Liver (tissue), 9 donors: ENCODE data around the genes GPT2, ITFG1 and HEATR3.

- PRO-cap, 5 experiments: peak in 5 of 5 experiments; most common plus-strand start chr16:46882782 (in 4); most common minus-strand start chr16:46882484 (in 5)
- RAMPAGE, long total RNA, 2 experiments: no peak in any of the 2 experiments
- RRBS: no CpG with 5 or more reads among the region's 15 CpGs
Measured at GRCh38 chr16:46882351-46883173, 1.6 kb upstream of the GPT2 start.

DNA sequence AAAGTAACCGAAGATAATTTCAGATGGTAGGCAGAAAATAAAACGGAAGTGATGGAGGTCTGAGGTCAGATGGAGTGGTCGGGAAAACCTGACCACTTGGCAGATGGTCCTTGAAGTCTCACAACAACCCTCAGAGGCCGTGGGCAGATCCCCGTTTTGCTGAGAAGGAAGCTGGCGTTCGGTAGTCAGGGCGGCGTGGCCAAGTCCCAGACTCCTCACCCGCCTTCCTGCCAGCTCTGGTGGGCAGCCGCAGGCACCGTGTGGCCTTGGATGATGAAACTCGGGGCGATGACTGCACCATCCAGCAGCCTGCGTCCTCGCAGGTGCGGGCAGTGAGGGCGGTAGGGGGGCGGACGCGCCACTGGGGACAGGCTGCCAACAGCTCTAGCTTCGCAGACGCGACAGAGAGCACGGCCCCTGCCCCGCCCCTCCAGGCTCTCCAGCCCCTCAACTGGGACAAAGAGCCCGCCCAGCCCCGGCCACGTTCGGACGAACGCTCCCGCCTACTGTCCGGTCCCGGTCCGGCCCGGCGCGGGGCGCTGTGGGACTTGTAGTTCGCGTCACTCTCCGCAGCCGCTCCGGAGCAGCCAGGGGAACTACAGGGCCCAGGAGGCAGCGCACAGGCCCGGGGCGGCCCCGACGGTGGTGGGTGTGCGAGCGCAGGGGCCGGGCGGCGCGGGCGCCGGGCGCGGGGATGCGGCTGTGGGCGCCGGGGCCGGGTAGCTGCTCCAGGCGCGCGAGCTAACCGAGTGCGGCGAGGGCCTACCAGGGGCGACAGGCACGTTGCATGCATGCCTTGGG lies at the start of gene GPT2:
Gene GPT2 (plus strand): TSS at position 673 of the 801 bp plus-strand sequence.
- PRO-cap, 5 experiments: peak in 5 of 5 experiments; most common plus-strand start position 395 of the sequence (in 4); most common minus-strand start position 453 of the sequence (in 4)
- RAMPAGE, long total RNA, 2 experiments: no peak in any of the 2 experiments
- RRBS: 1% methylated on average over 22 of the region's 72 CpGs

GRCh38 chr16:46885688-46887073 lies 2.0 kb downstream of the GPT2 start:
- PRO-cap, 5 experiments: peak in 4 of 5 experiments; most common plus-strand start chr16:46886202 (in 1); most common minus-strand start chr16:46886128 (in 2)
- RAMPAGE, long total RNA, 2 experiments: no peak in any of the 2 experiments
- RRBS: 11% methylated on average over 2 of the region's 16 CpGs

DNA sequence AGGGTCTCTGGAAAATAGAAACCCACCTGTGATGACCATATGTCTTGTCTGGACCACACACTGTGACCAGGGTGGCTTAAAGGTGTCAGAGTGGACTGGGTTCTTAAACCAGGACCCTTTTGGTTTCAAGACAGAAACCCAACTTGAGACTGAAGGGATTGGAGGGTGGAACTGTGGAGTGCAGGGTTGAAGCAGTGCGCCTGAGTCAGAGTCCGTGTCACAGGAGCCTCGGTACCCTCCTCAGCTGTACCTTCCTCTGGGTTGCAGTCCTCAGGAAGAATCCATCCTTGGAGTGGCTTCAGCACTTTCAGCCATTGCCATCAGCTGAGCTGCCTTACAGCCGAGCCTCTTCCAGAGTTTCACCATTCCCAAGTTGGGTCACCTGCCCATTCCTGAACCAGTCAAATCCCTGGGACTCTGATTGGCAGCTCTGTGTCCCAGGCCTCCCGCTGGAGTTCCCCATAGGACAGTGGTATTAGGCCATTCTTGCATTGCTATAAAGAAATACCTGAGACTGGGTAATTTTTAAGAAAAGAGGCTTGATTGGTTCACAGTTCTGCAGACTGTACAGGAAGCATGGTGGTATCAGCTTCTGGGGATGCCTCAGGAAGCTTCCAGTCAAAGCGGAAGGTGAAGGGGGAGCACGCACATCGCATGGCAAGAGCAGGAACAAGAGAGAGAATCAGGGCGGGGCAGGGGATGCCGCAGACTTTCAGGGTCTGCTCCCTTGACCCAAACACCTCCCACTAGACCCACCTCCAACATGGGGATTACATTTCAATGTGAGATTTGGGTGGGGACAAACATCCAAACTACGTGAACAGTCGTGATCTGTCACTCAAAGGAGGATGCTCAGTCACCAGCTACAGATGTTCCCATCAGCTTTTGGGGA lies 28.1 kb downstream of the GPT2 start:
- PRO-cap, 5 experiments: no peak in any of the 5 experiments
- RAMPAGE, long total RNA, 2 experiments: no peak in any of the 2 experiments
- RRBS: no CpG with 5 or more reads among the region's 12 CpGs

- PRO-cap, 5 experiments: peak in 5 of 5 experiments; most common plus-strand start chr16:47461331 (in 3); most common minus-strand start chr16:47461180 (in 3)
- RAMPAGE, long total RNA, 2 experiments: start-site peak on the minus strand in 2 of 2 experiments, at chr16:47461045-47461227 at its widest, 79 to 1,241 reads per replicate
- RRBS: 2% methylated on average over 32 of the region's 80 CpGs
Measured at GRCh38 chr16:47460663-47461528, at the start of gene ITFG1. Gene ITFG1, minus strand, starts transcription at chr16:47461063.

DNA sequence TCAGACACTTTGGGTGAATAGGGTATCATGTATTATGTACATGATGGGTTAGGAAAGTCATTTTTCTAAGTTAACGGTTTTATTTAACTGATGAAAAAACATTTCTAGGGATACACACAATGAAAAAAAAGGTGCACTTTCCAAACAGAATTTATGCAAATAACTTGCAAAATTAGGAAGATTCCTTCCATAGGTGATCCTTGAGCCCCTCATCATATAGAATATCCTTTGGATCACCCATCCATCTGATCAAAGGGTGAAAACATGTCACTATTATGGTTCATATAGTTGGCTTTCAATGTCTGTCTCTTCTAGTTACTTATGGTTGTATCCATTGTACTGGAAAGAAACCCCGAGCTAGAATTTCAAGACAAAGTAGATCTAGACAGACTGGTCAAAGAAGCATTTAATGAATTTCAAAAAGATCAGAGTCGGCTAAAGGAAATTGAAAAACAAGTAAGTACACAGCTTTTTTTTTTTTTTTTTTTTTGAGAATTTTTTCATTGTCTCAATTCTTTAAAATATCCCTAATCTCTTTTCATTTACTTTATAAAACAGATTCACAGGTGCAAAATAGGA lies 237.1 kb downstream of the PHKB start:
- PRO-cap, 5 experiments: no peak in any of the 5 experiments
- RAMPAGE, long total RNA, 2 experiments: no peak in any of the 2 experiments
- RRBS: no CpG with 5 or more reads among the region's 3 CpGs

DNA sequence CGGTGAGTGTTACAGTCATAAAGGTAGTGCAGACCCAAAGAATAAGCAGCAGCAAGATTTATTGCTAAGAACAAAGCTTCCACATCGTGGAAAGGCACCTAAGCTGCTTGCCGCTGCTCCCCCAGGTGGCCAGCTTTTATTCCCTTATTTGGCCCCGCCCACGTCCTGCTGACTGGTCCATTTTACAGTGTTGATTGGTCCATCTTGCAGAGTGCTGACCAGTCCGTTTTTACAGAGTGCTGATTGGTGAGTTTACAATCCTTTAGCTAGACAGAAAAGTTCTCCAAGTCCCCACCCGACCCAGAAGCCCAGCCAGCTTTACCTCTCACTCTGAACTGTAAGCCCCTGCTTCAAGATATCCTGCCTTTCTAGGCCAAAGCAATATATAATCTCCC lies 227.7 kb downstream of the ABCC12 start:
- PRO-cap, 5 experiments: no peak in any of the 5 experiments
- RAMPAGE, long total RNA, 2 experiments: no peak in any of the 2 experiments
- RRBS: no CpG with 5 or more reads among the region's 7 CpGs

DNA sequence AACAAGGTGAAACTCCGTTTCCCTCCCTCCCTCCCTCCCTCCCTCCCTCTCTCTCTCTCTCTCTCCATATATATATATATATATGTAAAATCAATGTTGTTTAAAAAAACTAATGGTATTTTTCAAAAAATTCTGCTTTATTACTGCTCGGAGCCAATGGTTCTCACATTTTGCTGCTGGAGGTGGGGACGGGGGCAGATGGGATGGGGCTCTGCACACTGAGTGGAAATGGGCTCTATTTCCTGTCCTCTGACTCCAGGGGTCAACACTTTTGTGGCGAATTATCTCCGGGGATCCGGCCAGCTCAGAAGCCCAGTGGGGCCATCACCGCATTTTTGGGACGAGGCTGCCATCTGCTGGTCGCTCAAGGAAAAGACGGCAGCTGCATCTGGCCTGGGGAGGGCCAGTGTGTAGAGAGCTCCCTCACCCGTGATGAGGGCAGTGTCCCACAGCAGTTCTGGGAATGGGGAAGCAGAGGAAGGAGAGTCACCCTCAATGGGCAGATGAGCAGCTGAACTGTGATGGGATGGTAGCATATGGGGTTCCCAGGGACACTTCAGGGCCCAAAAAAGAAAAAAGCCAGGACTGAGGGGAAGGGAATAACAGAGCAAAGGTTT lies 9.0 kb upstream of the ABCC12 start:
- PRO-cap, 5 experiments: peak in 2 of 5 experiments; most common plus-strand start position 454 of the sequence (in 2); most common minus-strand start position 459 of the sequence (in 1)
- RAMPAGE, long total RNA, 2 experiments: no peak in any of the 2 experiments
- RRBS: no CpG with 5 or more reads among the region's 11 CpGs

DNA sequence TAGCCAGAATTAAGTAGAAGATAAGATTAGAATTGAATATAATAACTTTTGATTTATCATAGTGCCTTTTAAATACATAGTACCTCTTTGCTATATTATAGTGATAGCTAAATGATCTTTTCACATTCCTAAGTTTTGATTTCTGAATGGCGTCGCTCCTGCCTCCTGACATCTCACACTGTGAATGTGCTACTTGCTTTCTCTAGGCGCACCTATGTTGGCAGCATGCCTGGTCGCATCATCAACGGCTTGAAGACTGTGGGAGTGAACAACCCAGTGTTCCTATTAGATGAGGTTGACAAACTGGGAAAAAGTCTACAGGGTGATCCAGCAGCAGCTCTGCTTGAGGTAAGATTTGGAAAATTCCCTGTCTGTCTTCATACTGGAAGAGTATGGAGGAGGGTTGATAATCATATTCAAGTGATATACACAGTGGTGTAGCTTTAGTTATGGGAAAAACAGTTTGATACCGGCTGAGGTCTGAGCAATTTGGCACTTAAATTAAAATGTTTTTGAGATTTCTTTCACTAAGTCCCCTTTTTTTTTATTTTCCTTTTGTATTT lies 29.9 kb upstream of the ABCC11 start:
- PRO-cap, 5 experiments: no peak in any of the 5 experiments
- RAMPAGE, long total RNA, 2 experiments: no peak in any of the 2 experiments
- RRBS: no CpG with 5 or more reads among the region's 6 CpGs

- PRO-cap, 5 experiments: no peak in any of the 5 experiments
- RAMPAGE, long total RNA, 2 experiments: no peak in any of the 2 experiments
- RRBS: no CpG with 5 or more reads among the region's 3 CpGs
Measured at GRCh38 chr16:48361139-48361473, 24.1 kb downstream of the SIAH1 start.

- PRO-cap, 5 experiments: no peak in any of the 5 experiments
- RAMPAGE, long total RNA, 2 experiments: no peak in any of the 2 experiments
- RRBS: no CpG with 5 or more reads among the region's 2 CpGs
Measured at GRCh38 chr16:48373085-48373684, 12.0 kb downstream of the SIAH1 start.

DNA sequence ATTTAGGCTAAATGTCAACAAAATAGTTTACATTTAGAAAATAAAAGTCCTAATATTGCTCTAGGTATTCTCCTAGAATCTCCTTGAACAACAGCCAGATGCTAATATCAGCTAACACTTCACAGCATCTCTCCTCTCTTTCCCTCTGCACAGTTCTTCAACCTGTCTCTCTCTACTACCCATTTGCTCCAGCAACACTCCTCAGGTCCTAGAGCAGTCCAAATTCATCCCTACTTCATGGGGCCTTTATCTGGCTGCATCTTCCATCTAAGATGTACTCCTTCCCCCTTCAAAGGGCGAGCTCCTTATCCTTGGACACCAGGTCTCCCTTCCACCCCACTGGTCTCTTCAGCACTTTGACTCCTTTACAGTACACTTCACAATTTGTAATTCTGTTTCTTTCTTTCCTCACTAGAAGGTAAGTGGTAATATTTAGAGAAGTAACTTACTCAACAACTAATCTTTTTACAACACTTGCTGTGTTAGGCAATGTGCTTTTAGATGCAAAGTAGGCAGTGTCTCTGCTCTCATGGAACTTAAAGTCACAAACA lies 6.6 kb downstream of the SIAH1 start:
- PRO-cap, 5 experiments: no peak in any of the 5 experiments
- RAMPAGE, long total RNA, 2 experiments: no peak in any of the 2 experiments
- RRBS: no CpG with 5 or more reads among the region's 1 CpG

DNA sequence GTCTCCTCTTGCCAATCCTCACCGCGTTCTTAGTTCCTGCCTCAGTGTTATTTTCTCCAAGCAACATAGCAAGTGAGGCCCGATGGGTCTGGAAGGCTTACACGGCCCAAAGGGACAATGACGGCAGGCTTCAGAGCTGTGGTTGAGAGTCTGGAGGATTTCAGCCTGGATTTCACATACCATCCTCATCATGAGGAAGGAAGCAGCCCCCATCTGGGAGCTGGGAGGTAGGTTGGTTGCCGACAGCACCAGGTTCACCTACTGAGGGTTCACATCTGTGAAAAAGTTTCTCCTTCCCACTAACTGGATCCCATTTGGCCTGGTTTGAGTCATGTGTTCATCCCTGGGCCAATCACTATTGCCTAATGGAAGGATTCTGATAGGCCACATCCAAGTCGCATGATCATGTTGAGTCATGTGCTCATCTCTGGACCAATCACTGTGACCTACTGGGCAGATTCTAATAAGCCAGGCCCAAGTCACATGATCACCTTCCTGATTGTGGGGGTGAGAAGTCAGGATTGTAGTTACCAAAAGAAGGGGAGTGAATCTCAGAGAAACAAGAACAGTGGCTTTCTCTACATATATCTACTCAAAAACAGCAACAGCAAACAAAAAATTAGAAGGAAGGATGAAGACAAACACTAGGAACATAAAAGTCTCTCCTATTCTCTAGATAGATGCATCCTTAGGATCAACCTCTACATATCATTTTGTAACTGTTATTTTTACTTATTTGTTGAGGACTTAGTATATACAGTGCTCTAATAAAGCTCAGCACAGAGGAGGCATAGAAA lies 108.0 kb downstream of the N4BP1 start:
- PRO-cap, 5 experiments: no peak in any of the 5 experiments
- RAMPAGE, long total RNA, 2 experiments: no peak in any of the 2 experiments
- RRBS: no CpG with 5 or more reads among the region's 7 CpGs

DNA sequence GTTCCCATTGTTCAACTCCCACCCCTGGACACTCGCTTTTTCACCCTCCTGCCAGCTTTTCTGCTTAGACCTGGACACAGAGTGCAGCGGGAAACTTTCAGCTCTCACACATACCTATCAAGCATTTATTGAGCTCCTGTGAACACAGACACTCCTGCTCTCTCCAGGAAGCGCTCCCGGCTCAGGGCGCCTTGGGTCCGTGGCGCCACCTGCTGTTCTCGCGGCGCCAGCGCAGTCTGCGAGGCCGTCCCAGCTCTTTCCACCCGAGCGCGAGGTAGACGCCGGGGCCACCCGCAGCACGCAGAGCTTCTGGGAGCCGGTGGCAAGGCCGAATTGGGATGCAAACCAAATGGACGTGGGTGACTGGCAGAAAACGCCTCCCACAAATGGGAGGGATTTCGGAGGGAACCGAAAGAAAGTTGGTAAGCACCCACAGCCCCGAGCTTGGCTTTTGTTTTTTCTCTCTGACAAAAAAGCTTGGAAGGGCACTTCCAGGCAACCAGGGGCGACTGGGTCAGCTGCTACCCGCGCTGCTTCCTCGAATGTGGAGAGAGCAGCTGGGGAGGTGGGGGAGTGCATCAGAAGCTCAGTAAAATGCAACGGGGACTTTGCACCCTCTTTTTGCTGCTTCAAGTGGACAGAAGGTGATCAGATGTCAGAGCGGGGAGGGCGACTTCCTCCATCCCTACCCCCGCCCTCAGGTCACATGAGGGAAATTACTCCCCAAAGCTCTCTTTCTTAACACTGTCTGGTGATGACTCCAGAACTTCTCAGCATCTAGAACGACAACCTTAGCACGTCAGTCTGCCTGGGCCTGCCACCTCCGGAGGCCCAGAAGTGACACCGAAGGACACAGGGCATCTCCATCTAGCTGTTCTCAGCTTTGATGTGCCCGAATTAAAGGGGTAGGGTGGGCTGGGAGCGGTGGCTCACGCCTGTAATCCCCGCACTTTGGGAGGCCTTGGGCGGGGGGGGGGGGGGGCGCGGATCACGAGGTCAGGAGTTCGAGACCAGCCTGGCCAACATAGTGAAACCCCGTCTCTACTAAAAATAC lies 13.5 kb upstream of the N4BP1 start:
- PRO-cap, 5 experiments: peak in 5 of 5 experiments; most common plus-strand start position 763 of the sequence (in 4); most common minus-strand start position 311 of the sequence (in 5)
- RAMPAGE, long total RNA, 2 experiments: start-site peak on the plus strand in 1 of 2 experiments, centred at position 270 of the sequence, 11 reads per replicate
- RRBS: under 1% methylated on average over 9 of the region's 49 CpGs

DNA sequence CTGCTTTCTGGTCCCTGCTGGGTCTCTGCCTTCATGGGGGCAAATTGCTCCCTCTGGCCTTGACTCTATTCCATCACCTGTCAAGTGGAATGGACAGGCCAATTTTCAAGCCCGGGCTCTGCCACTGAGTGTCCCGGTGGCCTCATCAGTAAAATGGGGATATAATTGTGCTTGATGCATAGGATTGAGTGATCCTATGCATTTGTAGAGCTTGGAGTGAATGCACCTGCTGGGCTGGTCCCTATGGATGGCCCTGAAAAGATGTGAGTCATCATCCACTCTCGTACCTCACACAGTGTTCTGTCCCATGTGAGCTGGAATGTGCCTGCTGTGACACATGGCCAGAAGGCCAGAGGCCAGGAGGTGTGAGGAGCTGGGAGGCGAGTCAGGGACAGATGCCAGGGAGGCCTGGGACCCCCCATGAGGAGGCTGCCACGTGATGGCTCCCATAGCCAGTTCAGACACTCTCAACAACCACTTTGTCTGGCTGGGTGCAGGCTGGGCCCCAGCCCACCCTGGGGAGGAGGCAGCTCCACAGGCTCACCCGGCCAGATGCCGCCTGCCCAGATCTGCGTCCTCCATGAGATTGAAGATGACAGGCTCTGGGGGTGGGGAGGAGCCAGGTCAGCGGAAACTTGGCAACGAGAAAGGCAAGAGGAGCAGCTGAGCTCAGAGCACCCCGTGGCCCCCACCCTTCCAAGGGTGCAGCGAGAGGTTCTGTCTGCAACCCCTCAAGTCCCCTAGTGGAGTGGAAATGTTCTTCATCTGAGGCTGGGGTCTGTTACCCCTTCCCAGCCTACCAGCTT lies 168.8 kb downstream of the C16orf78 start:
- PRO-cap, 5 experiments: no peak in any of the 5 experiments
- RAMPAGE, long total RNA, 2 experiments: no peak in any of the 2 experiments
- RRBS: no CpG with 5 or more reads among the region's 12 CpGs

DNA sequence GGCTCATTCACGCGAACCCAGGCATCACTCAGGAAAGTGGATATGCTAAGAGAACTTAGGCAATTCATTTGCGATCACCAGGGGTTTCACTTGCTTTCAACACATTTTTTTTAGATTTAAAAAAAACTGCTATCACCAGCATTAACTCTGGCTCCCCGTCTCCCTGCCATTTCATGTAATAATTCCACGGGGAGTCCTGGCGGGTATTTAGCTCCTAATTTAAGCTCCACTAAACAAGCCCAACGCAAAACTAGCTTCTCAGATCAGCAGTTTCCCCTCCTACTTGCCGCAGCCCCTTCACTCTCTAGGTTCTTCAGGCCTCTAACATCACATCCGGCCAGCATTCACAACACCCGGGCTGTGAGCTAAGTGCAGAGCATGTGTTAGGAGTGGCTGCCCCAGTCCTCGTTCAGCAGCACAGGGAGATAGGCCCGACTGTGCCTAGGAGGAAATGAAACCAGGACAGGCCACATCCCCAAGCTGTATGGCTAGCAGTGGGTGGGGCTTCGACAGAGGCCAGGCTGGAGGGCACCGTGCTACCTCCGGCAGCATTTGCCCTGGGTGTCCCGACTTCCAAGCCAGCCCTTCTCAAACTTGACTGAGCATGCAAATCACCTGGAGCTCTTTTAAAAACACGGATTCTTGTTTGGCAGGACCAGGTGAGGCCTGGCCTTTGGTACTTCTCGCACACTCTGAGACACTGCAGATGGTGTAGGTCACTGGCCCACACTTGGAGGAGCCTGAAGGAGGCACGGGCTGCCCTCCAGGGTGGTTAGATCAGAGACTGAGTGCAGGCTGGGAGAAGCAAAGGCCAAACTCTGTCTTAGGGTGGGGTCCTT lies 201.8 kb downstream of the C16orf78 start:
- PRO-cap, 5 experiments: no peak in any of the 5 experiments
- RAMPAGE, long total RNA, 2 experiments: no peak in any of the 2 experiments
- RRBS: no CpG with 5 or more reads among the region's 19 CpGs

GRCh38 chr16:49824946-49825526 lies 30.9 kb downstream of the ZNF423 start:
- PRO-cap, 5 experiments: no peak in any of the 5 experiments
- RAMPAGE, long total RNA, 2 experiments: no peak in any of the 2 experiments
- RRBS: no CpG with 5 or more reads among the region's 3 CpGs

GRCh38 chr16:49828824-49829458 lies 27.0 kb downstream of the ZNF423 start:
- PRO-cap, 5 experiments: no peak in any of the 5 experiments
- RAMPAGE, long total RNA, 2 experiments: no peak in any of the 2 experiments
- RRBS: no CpG with 5 or more reads among the region's 9 CpGs

- PRO-cap, 5 experiments: peak in 5 of 5 experiments; most common plus-strand start chr16:49855649 (in 5); most common minus-strand start chr16:49855531 (in 4)
- RAMPAGE, long total RNA, 2 experiments: no peak in any of the 2 experiments
- RRBS: 2% methylated on average over 79 of the region's 132 CpGs
Measured at GRCh38 chr16:49854979-49855990, 627 bp downstream of the ZNF423 start.

DNA sequence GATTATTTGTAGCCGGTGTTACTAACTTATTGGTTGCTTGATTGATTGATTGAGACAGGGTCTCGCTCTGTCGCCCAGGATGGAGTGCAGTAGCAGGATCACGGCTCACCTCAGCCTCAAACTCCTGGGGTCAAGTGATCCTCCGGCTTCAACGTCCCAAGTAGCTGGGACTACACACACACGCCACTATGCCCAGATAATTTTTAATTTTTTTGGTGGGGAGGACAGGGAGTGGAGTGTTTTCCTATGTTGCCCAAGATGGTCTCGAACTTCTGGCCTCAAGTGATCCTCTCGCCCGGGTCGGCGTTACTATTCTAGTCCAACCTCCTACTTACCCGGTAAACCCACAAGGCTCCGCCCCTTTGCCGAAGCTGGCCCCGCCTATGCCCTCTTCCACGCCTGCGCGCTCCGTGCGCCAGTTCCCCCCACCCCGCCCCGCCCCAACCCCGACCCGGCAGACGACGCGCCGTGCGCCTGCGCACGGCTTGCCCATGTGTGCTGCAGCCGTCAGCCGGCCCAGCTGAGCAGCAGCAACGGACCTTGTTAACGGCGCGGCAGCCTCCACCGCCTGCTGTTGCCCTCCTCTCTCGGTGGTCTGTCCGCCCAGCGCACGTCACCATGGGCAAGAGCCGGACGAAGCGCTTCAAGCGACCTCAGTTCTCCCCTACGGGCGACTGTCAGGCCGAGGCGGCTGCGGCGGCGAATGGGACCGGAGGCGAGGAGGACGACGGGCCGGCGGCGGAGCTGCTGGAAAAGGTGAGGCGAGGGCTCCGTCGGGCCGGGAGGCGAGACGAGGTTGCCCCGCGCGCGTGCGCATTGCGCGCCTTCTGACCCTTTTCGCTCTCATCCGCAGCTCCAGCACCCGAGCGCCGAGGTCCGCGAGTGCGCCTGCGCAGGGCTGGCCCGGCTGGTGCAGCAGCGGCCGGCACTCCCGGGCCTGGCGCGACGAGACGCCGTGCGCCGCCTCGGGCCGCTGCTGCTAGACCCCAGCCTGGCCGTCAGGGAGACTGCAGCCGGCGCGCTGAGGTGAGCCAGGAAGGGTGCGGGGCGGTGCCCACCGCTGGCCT lies at the start of gene HEATR3:
Gene HEATR3 (plus strand): TSS at position 457 of the 1,067 bp plus-strand sequence.
- PRO-cap, 5 experiments: peak in 5 of 5 experiments; most common plus-strand start position 457 of the sequence (in 5); most common minus-strand start position 308 of the sequence (in 4)
- RAMPAGE, long total RNA, 2 experiments: no peak in any of the 2 experiments
- RRBS: 1% methylated on average over 45 of the region's 103 CpGs